Measurements from ENCODE around the genes BNIP3 and JAKMIP3.

- PRO-cap, 3 experiments, result no peak in any of the 3 experiments
- RAMPAGE, long total RNA, 2 experiments, result no peak in any of the 2 experiments
- RRBS, result no CpG with 5 or more reads among the region's 11 CpGs
Observed at GRCh38 chr10:128103046-128103567, 23.1 kb downstream of the MKI67 start.

GRCh38 chr10:128111823-128112457 lies 14.3 kb downstream of the MKI67 start:
- PRO-cap, 3 experiments, result no peak in any of the 3 experiments
- RAMPAGE, long total RNA, 2 experiments, result no peak in any of the 2 experiments
- RRBS, result no CpG with 5 or more reads among the region's 7 CpGs

DNA sequence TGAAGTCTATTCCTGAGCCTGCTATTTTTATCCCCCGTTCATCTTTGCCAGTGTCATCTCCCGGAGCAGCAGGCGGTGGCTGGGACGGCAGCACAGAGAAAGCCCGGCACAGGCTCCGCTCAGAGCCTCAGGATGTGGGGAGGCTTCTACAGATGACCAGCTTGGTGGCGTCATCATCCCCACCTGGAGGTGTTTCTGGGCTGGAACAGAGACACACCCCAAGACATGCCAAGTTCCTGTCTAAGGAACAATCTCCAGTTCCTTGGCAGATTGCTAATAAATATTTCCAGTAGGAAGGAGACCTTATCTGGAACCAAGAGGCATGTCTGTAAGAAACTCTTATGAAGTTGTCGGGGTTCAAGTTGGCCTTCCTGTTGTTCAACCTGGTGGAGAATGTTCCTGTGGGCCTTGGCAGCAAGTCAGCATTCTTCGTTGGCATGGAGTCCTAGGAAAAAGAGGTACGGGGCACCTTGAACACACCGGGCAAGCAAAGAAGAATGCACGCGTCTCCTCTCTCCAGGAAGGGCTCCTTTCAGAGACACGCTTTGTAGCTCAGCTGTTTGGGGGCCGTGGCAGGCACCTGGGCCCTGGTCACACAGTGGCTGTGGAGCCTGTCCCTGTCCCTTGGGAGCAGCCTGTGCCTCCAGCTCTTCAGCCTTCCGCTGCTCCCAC lies 552.2 kb upstream of the MGMT start:
- PRO-cap, 3 experiments, result no peak in any of the 3 experiments
- RAMPAGE, long total RNA, 2 experiments, result no peak in any of the 2 experiments
- RRBS, result 94% methylated on average over 4 of the region's 16 CpGs

DNA sequence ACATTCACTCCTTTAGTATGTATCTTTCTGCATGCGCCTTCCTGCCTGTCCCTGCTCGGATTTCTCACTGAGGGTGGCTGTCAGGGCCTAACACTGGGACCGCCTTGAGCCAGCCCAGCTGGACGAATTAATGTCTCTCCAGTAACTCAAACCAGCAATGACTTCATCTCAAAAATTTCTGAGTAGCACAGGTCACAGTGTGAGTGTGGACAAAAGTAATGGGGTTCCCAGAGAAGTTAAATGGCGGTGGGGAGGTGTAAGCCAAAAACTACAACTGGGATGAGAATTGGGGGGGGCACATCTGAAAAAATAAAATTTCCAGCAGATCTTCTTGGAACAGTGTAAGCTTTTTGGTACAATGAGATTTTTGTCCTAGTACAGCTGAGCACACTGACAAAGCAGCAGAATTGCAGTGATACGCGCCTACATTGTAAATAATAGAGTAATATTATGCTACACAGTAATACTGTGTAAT lies 443.9 kb upstream of the MGMT start:
- PRO-cap, 3 experiments, result no peak in any of the 3 experiments
- RAMPAGE, long total RNA, 2 experiments, result no peak in any of the 2 experiments
- RRBS, result no CpG with 5 or more reads among the region's 7 CpGs

GRCh38 chr10:129035250-129035882 lies 431.7 kb upstream of the MGMT start:
- PRO-cap, 3 experiments, result no peak in any of the 3 experiments
- RAMPAGE, long total RNA, 2 experiments, result no peak in any of the 2 experiments
- RRBS, result no CpG with 5 or more reads among the region's 22 CpGs

- PRO-cap, 3 experiments, result no peak in any of the 3 experiments
- RAMPAGE, long total RNA, 2 experiments, result no peak in any of the 2 experiments
- RRBS, result no CpG with 5 or more reads among the region's 8 CpGs
Observed at GRCh38 chr10:129253867-129254242, 213.2 kb upstream of the MGMT start.

- PRO-cap, 3 experiments, result no peak in any of the 3 experiments
- RAMPAGE, long total RNA, 2 experiments, result no peak in any of the 2 experiments
- RRBS, result 7% methylated on average over 23 of the region's 48 CpGs
Observed at GRCh38 chr10:129959840-129960577, 4.1 kb downstream of the EBF3 start.

GRCh38 chr10:129964635-129965810 lies 949 bp upstream of the EBF3 start:
- PRO-cap, 3 experiments, result no peak in any of the 3 experiments
- RAMPAGE, long total RNA, 2 experiments, result no peak in any of the 2 experiments
- RRBS, result 4% methylated on average over 40 of the region's 98 CpGs

GRCh38 chr10:131453048-131454256 lies 141.9 kb upstream of the TCERG1L start:
- PRO-cap, 3 experiments, result no peak in any of the 3 experiments
- RAMPAGE, long total RNA, 2 experiments, result no peak in any of the 2 experiments
- RRBS, result 6% methylated on average over 12 of the region's 54 CpGs

DNA sequence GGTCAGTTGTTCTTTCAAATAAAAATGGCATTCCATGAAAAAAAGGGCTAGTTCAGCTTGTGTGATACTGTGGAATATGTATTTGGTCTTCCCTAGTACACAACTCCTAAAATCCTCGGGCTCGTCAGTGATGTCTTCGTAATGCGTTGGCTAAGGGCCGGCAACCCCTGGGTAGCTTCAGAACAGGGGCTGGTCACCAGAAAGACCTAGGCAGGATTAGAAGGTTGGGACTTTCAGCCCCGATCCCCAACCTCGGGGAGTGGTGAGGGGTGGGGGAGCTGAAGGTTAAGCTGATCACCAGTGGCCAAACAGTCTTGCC lies 9.7 kb downstream of the PPP2R2D start:
- PRO-cap, 3 experiments, result no peak in any of the 3 experiments
- RAMPAGE, long total RNA, 2 experiments, result no peak in any of the 2 experiments
- RRBS, result no CpG with 5 or more reads among the region's 7 CpGs

GRCh38 chr10:131940693-131941221 lies 39.9 kb downstream of the PPP2R2D start:
- PRO-cap, 3 experiments, result no peak in any of the 3 experiments
- RAMPAGE, long total RNA, 2 experiments, result no peak in any of the 2 experiments
- RRBS, result no CpG with 5 or more reads among the region's 9 CpGs

GRCh38 chr10:131956722-131957857 lies 24.6 kb downstream of the BNIP3 start:
- PRO-cap, 3 experiments, result no peak in any of the 3 experiments
- RAMPAGE, long total RNA, 2 experiments, result no peak in any of the 2 experiments
- RRBS, result no CpG with 5 or more reads among the region's 22 CpGs

DNA sequence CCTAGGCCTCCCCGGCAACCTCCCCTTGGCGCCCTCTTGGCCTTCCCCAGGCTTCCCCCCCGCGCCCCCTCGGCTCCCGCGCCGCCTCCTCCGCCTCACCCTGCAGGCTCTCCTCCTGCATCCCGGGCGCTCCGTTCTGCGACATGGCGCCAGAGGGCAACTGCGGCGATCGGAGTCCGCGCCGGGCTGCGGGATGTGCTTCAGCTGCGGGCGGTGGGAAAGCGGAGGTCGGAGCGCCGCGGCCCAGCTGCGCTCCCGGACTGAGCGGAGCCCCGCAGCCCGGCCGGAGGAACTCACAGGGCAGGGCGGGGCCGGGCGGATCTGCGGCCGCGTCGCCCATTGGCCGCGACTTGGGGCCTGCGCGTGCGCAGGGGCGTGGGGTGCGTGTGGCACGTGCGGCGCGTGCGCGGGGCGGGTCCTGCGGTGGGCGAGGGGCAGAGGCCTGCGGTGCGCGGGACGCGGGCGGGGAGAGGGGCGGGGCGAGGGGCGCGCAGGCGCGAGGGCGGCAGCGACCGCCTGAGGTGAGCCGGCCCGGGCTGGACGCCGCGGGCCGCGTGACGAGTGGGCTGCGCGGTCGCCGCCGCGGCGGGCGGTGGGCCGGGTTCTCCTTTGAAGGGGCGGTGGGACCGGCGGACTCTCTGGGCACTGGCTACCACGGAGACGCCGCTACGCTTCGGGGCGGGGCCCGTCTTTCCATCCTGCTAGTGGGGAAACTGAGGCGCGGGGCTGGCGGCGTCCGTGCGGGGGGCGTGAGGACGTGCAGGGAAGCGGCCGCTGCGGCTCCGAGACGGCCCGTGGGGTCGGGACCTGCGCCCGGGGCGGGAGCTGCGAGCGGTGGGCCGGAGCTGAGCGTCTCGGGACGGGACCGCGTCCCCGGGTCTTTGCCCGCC lies at the start of gene BNIP3:
Gene BNIP3, minus strand, starts transcription at position 262 of the 890 bp plus-strand sequence.
- PRO-cap, 3 experiments, result peak in 3 of 3 experiments; most common plus-strand start position 524 of the sequence (in 3); most common minus-strand start position 262 of the sequence (in 3)
- RAMPAGE, long total RNA, 2 experiments, result start-site peak on the minus strand in 2 of 2 experiments, centred at positions 282 to 288 of the sequence, 1,100 to 2,281 reads per replicate
- RRBS, result 1% methylated on average over 27 of the region's 127 CpGs

DNA sequence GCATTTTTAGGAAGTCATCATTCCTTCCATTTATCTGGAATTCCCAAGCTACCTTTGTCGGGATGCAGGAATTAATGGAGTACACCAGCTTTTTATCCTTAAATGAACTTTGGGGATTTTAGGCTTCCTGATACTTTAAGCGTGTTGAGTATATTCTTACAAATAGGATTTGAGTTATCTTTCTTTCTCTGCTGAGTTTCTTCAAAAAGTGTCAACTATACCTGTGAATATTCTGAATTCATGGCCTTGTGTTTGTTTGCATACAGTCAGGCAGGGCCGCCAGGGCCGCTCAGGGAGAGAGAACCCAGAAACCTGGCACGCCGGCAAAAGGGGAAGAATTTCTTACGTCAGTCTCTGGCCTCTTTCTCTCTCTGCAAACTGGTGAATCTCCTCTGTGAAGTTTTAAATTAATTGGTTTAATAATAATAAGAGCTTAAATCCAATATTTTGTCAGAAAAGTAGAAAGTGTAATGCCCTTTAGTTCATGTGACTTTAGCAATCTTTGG lies 29.3 kb upstream of the BNIP3 start:
- PRO-cap, 3 experiments, result no peak in any of the 3 experiments
- RAMPAGE, long total RNA, 2 experiments, result no peak in any of the 2 experiments
- RRBS, result no CpG with 5 or more reads among the region's 7 CpGs

DNA sequence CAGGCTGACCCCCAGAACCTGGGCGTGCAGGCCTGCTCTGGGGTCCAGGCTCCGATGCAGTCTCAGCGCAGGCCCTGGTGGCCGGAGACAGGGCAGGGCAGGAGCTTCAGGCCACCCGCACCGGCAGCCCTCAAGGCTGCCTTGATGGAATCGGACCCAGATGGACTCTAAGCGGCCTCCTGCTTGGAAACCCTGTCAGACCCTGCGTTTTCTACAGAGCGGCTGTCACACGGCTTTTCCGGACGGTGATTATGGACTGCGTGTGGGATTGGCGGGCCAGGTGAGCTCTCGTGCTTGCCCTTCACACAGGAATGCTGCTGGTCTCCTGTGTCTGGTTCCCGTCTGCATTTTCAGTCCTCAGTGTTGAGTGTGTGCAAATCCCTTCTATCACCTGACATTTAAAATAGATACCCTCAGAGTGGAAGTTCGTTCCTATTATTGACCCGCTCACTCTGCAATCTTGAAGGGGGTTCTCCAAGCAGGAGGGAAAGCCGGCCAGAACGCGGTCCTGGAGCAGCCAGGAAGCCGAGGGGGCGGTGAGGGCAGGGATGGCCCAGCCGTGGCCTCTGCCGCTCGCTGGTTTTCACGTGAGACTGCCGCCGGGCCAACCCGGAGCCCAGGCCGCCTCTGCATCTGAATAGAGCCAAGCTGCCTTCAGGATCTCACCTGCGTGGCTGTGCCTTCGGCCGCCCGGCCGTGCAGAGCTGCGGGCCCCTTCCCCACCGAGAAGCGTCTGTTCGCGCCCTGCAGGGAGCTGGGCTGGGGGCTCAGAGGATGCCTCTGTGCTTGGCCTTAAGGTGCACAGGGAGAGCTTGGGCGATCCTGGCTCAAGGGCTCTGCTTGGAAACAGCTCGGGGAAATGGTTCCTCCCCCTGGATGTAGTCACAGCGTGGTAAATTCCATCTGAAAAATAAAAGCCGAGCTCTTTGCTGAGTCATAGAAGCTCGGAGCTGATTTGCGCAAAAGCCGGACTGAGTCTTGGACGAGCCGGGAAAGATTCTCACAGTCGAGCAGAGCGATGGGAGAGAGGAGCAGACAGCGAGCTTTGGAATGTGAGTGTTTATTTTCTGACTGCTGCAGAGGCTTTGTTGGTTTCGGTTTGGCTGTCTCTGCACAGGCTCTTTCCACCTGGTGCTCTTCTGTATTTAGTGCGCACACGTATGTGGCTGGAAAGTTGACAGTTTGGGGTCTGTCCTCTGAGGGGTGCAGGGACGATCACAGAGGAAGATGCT lies at the start of gene JAKMIP3:
Gene JAKMIP3, plus strand, starts transcription at position 937 of the 1,232 bp plus-strand sequence.
- PRO-cap, 3 experiments, result peak in 3 of 3 experiments; most common plus-strand start position 940 of the sequence (in 3); most common minus-strand start position 838 of the sequence (in 2)
- RAMPAGE, long total RNA, 2 experiments, result start-site peak on the plus strand in 1 of 2 experiments, centred at position 965 of the sequence, 77 reads per replicate
- RRBS, result 23% methylated on average over 18 of the region's 58 CpGs

DNA sequence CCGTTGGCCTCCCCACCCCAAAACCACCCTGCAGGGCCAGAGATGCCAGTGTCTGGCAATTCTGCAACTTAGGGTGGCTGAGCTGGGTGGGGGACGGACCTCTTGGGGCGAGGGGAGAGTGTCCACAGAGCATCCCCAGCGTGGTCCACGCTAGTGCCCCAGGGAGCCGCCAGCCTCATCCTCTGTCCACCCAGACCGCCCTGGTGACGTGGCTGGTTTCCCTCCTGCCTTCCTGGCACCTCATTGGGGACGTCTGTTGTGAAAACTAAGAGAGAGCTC lies 44.0 kb upstream of the DPYSL4 start:
- PRO-cap, 3 experiments, result peak in 1 of 3 experiments; most common minus-strand start position 197 of the sequence (in 1)
- RAMPAGE, long total RNA, 2 experiments, result no peak in any of the 2 experiments
- RRBS, result no CpG with 5 or more reads among the region's 9 CpGs

DNA sequence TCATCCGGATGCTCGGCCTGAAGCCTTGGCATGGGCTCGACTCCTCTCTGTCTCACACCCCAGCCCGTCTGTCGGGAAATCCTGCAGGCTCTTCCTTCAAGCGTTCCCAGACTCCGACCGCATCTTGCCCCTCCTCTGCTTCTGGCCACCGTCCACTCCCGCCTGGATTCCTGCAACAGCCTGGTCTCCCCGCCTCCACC lies 35.3 kb downstream of the STK32C start:
- PRO-cap, 3 experiments, result peak in 3 of 3 experiments; most common minus-strand start position 70 of the sequence (in 3)
- RAMPAGE, long total RNA, 2 experiments, result no peak in any of the 2 experiments
- RRBS, result no CpG with 5 or more reads among the region's 11 CpGs

DNA sequence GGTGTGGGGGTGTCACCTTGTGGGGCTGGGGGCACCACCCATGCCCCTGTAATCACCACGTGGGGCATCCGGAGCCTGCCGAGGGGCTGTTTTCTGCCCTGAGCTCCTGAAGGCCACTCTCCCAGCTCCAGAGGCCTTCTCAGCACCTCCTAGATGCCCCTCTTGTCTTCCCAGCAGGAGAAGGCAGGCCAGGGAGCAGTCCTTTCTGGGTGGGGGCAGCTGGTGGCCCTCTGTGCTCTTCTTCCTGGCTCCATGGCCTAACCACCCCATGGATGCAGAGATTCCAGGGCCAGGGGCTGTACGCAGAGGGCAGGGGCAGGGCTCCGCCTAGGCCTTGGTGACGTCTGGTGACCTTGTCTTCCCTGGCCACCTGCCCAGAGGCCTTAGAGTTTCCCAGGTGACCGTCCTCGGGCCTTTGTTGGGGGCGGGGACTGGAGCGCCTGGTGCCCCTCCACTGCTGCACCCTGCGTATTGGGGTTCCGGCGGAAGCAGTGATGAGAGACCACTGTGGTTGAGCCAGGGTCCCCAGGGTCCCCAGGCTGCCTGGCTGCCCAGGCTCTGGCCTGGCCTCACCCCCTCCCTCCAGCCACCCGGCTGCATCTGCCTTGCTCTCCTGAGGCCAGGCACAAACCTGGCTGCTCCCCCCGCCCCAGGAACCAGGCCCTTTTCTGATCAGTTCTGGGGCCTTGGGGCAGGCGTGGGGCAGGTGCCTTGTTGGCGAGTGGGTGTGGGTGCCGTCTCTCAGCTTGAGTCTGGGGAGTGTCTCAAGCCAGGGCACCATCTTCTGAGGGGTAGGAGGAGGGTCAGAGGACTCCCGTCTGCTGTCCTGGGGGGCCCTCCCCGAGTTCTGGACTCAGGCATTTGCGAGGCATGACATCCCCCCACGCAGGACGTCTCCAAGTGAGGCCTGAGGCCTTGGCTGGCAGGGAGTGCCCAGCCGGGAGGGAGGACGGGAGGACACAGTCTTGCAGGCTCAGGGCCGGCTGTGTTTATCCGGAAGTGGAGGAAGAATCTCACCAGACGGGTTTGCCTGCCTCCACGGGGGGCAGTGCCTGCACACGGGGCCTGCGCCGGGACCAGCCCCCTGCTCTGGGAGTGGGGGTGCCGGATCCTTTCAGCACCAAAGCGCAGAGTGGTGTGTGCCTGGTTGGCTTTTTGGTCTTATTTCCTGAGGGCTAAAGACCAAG lies 10.5 kb downstream of the PWWP2B start:
- PRO-cap, 3 experiments, result peak in 3 of 3 experiments; most common plus-strand start position 418 of the sequence (in 3); most common minus-strand start position 254 of the sequence (in 3)
- RAMPAGE, long total RNA, 2 experiments, result no peak in any of the 2 experiments
- RRBS, result 74% methylated on average over 11 of the region's 34 CpGs

DNA sequence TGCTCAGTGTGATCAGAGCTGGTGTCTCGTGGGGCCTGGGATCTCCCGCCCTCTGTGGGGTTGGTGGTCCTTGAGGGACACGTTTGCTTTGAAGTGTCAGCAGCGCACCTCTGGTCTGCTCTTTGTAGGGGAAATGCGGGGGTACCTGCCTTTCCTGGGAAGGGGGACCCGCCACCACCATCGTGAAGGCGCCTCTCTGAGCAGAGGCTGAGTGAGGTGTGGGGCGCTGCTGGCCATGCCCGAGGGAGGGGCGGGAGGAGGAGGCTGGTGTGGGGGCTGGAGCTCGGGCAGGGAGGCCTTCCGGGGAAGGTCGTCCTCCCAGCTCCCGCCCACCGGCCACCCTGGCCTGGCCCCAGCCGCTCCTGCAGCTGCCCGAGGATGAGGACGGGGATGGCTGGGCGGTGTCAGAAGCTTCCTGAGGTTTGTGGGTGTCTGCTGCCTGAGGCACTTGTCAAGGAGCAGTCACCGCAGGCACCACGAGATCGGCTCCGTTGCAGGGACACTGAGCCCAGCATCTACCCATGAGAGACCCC lies 11.3 kb downstream of the PWWP2B start:
- PRO-cap, 3 experiments, result peak in 1 of 3 experiments; most common plus-strand start position 375 of the sequence (in 1); most common minus-strand start position 183 of the sequence (in 1)
- RAMPAGE, long total RNA, 2 experiments, result no peak in any of the 2 experiments
- RRBS, result no CpG with 5 or more reads among the region's 24 CpGs

DNA sequence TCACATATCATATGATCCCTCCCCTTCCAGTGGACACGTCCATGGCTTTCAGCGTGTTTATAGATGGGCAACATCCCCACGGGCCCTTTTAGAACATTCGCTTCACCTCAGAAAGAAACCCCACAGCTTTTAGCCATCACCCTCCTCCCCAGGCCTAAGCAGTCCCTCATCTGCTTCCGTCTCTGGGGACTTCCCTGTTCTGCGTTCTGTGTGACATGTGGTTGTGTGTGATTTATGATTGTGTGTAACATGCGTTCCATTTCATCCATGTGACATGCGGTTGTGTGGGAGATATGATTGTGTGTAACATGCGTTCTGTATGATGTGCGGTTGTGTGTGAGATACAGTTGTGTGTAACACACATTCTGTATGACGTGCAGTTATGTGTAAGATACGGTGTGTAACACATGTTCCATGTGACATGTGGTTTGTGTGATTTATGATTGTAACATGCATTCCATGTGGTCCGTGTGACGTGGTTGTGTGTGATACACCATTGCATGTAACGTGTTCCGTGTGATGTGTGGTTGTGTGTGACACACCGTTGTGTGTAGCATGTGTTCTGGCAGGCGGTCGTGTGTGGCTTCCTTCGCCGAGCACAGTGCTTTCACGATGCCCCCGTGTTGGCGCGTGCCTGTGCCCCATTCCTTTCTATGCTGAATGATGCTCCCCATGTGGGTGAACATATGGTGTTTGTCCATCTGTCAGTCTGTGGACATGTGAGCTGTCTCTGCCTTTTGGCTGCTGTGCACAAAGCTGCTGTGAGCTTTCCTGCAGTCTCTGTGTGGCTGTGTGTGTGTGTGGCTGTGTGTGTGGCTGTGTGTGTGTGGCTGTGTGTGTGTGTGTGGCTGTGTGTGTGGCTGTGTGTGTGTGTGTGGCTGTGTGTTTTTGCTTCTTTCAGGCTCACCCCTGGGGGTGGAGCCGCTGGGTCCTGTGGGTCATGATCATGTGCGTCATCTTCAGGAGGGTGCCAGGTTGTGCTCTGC lies 26.2 kb downstream of the PWWP2B start:
- PRO-cap, 3 experiments, result no peak in any of the 3 experiments
- RAMPAGE, long total RNA, 2 experiments, result no peak in any of the 2 experiments
- RRBS, result no CpG with 5 or more reads among the region's 27 CpGs